Ishikawa (cell line): Measurements from ENCODE around the gene ITGB1BP1.

GRCh38 chr2:9262489-9263368 is 56.1 kb downstream of the ASAP2 start:
- RRBS = no CpG with 5 or more reads among the region's 18 CpGs

DNA sequence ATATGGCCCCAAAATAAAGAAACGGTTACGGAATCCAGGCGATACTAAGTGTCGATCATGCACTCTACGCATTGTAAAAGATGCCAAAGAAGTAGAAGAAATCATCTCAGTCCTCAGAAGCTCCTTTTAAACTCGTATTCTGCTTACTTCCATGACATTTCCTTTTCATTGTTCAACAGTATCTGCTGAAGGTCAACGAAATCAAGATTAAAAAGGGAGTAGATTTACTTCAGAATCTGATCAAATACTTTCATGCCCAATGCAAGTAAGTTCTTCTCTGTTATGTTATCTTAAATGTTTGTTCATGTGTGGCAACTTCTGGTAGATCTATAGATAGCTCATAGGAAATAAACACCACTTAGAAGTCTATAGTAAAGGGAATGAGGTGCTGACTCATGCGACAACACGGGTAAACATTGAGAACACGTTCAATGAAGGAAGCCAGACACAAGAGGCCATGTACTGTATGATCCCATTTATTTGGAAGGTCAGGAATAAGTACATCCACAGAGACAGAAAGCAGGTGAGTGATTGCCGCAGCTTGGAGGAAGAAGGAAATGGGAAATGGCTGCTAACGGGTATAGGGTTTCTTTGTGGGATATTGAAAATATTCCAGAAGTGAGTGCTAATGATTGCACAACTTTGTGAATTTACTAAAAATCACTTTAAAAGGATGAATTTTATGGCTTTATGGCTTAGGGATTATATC is 95.5 kb downstream of the ITGB1BP1 start:
- RRBS = no CpG with 5 or more reads among the region's 12 CpGs

DNA sequence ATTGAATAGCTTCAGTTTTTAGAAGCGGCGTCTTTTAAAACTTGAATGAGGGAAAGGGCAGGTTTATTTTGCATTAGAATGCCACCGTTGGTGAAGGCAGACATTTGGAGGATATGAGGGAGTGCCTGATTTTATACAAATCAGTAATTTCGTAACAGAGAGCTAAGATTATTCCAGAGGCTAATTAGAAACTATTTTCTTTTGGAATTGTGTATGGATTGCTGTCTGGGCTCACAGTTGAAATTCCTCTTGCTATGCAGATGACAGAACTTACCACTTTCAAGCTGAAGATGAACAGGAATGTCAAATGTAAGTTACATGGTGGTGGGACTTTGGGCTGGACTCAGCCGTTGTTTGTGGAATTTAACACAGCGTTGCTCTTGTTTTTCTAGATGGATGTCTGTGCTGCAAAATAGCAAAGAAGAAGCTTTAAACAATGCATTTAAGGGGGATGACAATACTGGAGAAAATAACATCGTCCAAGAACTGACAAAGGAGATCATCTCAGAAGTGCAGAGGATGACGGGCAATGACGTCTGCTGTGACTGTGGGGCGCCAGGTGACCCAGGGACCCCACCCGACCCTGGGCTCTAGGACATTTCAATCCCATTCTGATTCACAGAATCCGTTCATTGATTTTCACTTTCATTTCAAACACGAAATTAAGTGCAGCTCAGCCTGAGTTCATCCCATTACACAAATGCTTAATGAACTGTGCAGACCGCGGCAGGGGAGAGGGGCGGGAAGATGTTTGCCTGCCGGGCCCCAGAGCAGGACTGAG is 67.4 kb downstream of the ITGB1BP1 start:
- RRBS = no CpG with 5 or more reads among the region's 17 CpGs

DNA sequence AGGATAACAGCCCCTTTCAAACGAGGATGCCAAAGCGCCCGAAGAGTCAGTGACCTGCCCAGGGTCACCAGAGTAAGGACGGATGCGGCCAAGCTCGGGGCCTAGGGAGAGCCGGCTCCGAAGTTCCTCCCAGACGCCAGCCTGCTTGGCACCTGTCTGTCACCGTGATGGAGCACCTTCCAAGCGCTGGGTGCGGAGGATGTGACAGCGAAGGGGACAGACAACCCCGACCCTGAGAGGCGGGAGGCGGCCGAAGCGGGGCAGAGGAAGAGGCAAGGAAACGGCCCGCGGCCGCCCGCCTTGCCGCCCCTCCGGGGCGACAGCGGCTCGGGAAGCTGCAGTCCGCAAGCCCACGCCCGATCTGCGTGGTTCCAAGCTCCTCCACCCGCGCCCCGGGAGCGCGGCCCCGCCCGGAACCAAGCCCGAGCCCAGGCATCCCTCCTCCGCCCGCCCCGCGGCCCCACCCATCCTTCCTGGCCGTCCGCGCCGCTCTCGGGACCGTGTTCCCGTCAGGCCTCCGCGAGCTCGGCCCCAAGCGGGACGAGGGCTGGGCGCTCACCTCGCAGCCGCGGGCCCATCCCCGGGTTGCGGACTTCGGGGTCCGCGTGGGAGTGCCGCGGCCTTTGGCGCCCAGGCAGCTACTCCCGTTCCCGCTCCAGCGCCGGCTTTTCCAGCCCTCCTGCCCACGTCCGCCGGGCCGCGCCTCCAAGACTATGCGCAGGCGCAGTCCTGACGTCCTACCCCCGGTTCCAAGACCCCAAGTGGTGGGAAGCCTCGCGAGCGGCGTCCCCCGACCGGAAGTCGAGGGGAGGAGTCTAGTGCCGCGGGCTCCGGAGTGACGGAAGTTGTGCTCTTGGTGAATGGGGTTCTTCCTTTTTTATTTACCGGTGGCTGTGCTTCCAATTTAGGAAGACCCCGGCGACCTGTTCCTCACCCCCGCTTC is at the start of gene ITGB1BP1:
TSS of gene ITGB1BP1 (minus strand) at position 715 of the 943 bp plus-strand sequence.
- RRBS = 1% methylated on average over 37 of the region's 96 CpGs

- RRBS = no CpG with 5 or more reads among the region's 4 CpGs
Observed at GRCh38 chr2:9548248-9549055, 7.2 kb downstream of the ADAM17 start.

GRCh38 chr2:9550966-9551478 is 4.6 kb downstream of the ADAM17 start:
- RRBS = no CpG with 5 or more reads among the region's 6 CpGs

GRCh38 chr2:9644448-9644832 is 13.6 kb upstream of the YWHAQ start:
- RRBS = no CpG with 5 or more reads among the region's 4 CpGs

- RRBS = no CpG with 5 or more reads among the region's 6 CpGs
Observed at GRCh38 chr2:9681405-9681805, 50.6 kb upstream of the YWHAQ start.

DNA sequence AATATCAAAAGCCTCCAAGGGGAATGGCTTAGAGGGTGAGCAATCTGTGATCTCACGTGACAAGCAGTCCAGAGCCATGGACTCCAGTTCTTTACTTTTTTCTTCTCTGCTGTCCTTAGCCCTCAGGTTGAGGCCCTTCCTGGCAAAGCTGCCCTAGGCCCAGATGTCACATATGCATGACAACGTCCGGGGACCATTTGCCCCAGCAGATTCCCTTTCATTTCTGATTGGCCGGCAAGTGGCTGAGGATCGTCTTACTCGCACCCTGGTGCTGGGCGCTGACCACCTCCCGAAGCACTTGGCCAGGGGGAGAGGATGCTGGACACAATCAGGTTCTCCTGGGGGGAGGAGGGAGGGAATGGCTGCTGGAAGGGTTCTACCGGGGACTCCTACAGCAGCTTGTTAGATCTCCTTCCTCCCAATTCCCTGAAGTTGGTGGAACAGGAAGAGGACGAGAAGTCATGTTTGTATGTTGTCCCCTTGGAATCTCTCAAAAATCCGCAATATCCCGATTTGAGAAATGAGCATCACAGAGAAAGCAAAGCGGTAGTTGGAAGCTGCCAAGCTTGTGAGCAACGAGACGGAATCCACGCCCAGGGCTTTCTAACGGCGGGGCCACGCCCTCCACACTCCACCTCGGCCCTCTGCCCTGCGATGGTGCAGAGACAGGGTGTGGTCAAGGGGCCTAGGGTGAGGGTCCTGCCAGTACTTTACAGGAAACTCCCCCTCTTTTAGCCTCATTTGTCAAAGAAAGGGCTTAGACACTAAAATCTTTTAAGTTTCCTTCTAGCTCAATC is 61.8 kb upstream of the YWHAQ start:
- RRBS = no CpG with 5 or more reads among the region's 21 CpGs

GRCh38 chr2:9699523-9700004 is 68.8 kb upstream of the YWHAQ start:
- RRBS = no CpG with 5 or more reads among the region's 8 CpGs

DNA sequence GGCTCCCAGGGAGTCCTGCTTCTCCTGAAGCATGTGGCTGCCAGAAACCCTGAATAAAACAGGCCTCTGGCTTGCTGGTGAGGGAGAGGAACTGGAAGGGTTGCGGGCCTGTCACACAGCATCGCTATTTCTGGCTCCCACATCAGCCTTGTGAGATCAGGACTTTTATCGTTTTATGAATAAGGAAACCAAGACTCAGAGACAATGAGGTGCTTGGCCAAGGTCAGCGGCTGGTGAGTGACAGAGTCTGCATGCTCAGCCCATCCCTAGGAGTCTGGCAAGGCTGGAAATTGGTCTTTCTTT is 104.5 kb upstream of the TAF1B start:
- RRBS = no CpG with 5 or more reads among the region's 4 CpGs

DNA sequence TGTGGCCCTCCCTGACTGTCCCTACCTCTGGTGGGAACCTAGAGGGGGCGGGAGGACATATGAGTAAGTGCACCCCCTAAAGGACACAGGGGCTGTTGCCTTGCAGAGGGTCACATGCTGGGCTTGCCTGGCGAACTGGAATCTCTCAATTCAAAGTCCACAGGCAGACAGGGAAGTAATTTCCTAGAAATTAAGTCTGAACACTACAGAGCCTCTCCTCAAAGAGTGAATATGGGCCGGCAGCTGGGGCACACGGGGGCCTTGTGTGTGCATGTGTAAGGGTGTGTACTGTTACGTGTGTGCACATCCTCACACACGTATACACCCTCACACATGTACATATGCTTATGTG is 77.6 kb upstream of the TAF1B start:
- RRBS = no CpG with 5 or more reads among the region's 6 CpGs

GRCh38 chr2:9845137-9845664 is 1.9 kb downstream of the TAF1B start:
- RRBS = no CpG with 5 or more reads among the region's 2 CpGs

DNA sequence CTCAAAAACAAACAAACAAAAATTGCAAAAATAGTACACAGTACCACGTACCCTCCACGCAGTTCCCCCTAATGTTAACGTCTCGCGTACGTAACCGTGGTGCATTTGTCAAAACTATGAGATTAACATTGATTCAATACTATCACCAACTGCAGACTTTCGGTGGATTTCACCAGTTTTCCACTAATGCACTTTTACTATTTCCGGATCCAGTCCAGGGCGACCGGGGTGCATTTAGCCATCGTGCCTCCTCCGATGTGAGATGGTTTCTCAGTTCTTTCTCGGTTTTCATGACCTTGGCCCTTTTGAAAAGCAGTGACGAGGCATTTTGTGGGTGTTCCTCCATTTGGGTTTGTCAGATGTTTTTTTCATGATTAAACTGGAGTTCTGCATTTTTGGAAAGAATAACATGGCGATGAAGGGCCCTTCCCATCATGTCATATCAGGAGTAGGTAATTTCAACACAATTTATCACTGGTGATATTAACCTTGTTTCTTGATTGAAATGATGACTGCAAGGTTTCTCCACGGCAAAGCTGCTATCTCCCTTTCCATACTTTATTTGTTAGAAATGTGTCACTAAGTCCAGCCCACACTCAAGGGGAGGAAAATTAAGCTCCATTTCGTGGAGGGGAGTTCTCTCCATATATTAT is 9.1 kb upstream of the KLF11 start:
- RRBS = no CpG with 5 or more reads among the region's 18 CpGs

DNA sequence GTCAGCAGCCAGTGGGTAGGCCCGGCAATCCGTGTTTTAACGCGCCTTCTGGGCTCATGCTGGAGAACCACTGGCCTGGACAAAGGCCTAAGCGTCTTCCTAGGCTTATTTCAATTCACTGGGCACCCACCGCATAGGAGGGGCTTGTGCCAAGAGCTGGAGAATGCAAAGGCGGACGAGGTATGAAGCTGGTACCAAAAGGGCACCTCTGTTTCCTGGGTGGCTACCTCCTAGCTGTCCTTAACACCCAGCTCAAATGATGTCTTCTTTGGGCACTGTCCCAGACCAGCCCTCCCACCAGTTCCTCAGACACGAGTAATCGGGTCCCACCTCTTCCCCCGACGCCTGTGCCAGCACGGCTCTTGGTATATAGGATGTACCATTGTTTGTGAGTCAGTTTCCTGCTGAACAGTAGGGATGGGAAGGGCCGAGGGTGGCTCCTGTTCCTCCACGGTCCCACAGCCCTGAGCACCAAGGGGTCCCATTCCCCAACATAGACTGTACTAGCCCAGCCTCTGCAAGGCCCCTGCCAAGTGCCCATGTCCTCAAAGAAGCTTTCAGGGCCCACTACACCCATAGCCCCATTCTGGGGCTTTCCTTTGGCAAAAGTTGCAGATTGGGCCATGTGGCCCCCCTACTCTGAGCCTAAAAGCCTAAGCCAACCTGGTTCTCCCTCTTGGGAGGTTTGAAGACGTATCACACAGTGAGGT is 5.8 kb upstream of the KLF11 start:
- RRBS = no CpG with 5 or more reads among the region's 16 CpGs

DNA sequence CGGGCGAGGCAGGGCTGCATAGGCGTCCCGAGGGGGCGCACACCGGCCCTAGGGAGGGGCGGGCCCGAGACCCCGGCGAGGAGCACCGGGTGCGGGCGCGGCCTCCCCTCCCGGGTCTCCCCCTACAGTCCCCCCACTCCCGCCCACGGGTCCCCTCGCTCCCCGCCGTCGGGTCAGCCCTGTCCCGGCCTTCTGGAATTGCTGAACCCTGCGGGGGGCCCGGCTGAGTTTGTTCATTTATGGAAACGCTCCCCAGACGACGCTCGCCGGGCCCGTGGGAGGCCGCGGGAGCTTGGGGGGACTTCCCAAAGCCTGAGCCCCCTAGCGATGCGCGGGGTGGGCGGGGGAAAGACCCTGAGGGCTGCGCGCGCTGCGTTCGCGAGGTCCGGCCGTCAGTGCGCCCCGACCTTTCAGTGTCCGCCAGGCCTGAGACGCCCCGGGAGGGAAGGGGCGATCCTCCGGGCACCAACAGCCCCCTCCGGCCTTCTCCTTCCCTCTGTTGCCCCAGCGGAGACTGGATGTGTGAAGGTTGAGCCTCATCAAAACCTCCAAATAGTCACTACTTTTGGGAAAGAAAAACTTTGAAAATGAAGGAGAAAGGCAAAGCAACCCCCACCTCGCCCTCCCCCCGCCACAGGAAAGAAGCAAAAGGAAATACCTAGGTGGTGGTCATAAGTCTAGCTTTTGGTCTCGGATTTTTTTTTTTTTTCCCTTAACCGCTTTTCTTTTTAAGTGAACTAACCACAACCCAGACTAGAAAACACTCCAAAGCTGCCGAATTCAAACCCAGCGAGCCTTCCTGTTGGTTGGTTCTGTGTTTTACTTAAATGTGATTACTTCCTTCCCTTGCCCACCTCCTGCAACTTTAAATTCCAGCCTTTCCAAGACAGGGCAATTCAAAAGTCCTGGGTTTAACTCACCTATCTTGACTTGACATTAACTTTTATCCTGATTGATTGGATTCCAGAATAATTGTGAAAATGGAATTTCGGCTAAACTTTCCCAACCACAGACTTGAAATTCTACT is 531 bp upstream of the CYS1 start:
- RRBS = 12% methylated on average over 30 of the region's 60 CpGs

DNA sequence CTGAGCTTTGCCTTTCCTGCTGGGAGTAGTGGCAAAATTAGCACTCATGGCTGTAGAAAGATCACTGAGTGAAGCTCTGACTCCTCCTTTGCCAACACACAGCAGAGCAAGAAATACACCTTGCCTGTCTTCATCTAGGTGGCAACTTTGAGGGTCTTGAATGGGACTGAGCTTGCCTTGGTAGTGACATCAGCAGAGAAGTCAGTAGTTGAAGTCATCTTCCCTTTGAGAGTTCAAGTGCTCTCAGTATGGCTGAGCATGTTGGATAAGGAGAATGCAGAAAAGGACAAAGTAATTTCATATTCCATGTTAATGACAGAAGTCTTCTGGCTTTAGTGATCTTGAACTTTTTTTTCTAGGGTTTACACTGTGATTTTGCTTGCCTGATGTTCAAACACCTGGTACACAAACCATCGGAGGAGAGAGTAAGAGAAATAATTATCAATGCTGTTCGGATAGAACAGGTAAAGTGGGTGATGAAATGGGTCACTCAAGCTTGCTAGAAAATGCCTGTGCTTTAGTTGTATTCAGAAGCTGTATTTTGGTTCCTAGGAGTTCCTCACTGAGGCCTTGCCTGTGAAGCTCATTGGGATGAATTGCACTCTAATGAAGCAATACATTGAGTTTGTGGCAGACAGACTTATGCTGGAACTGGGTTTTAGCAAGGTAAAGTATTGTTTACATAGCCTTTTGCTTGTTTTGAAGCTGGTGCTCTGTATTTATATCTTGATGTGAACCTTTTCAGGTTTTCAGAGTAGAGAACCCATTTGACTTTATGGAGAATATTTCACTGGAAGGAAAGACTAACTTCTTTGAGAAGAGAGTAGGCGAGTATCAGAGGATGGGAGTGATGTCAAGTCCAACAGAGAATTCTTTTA is 6.2 kb downstream of the RRM2 start:
- RRBS = no CpG with 5 or more reads among the region's 3 CpGs

- RRBS = 39% methylated on average over 4 of the region's 14 CpGs
Observed at GRCh38 chr2:10193912-10194445, 71.4 kb downstream of the RRM2 start.

- RRBS = no CpG with 5 or more reads among the region's 13 CpGs
Observed at GRCh38 chr2:10241660-10242141, 61.0 kb upstream of the HPCAL1 start.

DNA sequence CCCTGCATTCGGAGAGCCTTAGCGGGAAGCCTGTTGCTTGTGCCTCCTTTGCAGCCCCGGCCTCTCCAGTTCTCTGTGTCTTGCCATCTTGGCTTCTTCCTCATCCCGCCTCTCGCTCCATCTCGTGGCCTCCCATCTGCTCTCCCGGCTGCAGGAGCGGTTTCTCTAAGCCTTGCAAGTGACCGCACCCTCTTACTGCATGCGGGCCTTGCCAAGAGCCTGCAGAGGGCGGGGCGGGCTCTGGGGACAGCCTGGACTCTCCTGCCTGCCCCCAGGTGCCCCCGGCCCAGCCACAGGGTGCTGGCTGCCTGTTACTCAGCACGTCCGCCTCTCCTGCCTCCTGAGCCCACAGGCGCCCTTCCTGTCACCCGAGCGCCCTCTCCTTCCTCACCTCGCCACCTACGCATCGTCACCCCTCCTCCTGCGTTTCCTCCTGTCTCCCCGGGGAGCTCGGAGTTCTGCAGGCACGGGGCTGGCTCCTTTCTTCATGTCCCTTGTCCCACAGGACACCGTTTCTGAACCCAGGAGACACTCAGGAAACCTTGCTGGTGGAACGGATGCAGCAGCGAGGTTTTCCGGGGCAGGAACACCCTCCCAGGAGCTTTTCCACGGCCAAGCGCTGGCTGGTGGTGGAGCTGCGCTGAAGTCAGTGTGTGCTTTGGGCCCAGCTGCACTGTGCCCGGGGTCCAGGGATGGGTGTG is 28.4 kb downstream of the HPCAL1 start:
- RRBS = 84% methylated on average over 12 of the region's 33 CpGs